ReNcell CX (cell line): ENCODE data around the genes LTV1, PLAGL1 and GRM1.

DNA sequence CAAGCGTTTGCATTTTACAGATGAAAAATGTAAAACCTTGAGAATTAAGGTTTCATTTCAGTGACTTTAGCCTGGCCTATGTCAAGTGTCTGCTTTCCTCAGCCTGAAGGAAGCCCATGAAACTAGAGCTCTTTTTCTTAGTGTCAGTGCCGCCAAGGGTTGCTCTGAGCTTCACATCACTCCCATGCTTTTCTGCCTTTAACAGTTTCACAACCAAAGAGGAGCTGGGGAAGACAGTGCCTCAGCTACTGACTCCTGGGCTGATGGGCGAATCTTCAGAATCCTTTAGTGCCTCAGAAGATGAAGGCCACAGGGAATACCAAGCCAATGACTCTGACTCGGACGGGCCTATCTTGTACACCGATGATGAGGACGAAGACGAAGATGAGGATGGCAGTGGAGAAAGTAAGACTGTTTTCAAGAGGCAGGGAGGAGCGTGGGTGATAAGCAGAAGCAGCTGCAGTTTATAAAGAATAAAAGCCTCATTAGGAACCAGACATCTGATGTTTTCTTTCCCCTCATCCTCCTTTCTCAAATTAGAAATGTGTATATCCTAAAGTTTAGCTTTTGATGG is 71.0 kb upstream of the LTV1 start:
- PRO-cap, result no peak

DNA sequence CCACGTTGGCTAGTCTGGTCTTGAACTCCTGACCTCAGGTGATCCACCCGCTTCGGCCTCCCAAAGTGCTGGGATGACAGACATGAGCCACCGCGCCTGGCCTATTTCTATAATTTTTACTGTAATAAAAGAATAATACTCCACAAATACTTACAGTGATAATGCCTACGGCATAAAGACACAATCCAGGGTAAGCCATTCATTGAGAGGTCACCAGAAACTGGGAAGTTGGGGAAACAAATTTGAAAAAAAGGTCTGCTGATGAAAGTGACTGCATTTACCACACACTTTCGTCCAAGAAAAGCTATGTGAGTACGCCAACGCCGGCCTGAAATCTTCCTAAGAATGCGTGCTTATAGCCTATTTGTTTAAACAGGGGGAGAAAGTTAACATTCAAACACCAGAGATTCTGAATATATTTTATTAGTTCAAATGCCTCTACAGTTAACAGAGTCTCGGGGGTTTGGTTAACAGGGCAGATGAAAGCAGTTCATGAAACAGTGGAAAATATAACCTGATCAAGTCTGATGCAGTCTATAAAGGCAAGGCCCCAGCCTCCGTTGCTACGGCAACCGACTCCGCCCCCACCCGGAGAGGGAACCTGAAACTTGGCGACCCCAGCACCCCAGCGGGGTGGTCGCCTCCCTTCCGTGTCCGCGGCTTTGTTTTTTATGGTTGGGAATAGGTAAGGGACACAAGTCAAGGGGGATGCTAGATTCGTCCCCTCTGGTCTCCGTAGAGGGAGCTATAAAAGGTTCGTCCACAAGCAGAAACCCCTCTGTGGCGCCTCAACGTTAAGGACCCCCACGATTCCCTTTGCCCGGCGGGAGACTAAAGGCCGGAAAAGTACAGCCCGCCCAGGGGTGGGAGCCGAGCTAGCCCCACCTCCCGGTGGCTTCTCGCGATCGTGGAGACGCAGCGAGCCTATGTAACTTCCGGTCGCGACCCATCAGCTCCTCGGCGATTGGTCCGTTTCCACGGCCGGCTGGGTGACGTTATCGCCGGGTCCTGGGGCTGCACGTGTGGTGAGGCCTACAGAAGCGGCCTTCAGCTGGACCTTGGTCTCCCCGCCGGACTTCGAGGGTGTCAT is at the start of gene LTV1:
Gene LTV1 (plus strand): TSS at position 990 of the 1,090 bp plus-strand sequence.
- PRO-cap, result bidirectional peak, plus-strand start at position 604 of the sequence, minus-strand start at position 505 of the sequence; bidirectional peak, plus-strand start at position 998 of the sequence, minus-strand start at position 842 of the sequence

GRCh38 chr6:143844019-143844431 is 887 bp downstream of the LTV1 start:
- PRO-cap, result no peak

DNA sequence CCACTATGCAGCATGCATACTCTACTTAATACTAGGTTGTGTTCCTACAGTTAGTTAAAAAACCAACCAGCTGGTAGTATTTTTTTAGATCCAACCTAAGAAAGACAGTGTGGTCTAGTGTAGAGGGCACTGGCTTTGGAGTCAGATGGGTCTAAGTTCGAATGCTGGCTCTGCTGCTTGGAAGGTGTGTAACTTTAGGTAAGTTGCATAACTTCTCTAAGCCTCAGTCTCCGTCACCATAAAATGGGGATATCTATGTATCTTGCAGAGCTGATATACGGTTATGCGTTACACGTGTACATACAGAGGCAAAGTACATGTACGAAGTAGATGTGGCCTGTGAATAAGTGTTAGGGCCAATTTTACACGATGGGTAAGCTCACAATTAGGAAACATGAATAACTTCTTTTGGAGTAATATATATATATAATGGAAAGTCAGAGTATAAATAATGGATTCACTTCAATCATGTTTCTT is 41.1 kb downstream of the PLAGL1 start:
- PRO-cap, result no peak

- PRO-cap, result bidirectional peak, plus-strand start at chr6:144008400, minus-strand start at chr6:144008250
These were observed at the start of gene PLAGL1 for GRCh38 chr6:144007743-144008880. Gene PLAGL1 (minus strand): TSS chr6:144008259.

- PRO-cap, result no peak
These were observed 30.9 kb downstream of the SF3B5 start for GRCh38 chr6:144064391-144064864.

DNA sequence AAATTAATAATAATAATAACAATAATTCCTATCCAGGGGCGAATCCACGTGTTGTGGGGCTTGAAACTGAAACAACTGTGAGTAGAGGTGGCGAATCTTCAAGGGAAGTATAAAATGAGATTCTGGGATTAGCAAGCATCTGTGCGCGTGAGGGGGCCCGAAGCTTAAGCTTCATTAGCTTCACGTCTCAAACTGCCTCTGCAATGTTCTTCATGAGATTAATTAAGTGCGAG is 30.6 kb downstream of the SF3B5 start:
- PRO-cap, result no peak

DNA sequence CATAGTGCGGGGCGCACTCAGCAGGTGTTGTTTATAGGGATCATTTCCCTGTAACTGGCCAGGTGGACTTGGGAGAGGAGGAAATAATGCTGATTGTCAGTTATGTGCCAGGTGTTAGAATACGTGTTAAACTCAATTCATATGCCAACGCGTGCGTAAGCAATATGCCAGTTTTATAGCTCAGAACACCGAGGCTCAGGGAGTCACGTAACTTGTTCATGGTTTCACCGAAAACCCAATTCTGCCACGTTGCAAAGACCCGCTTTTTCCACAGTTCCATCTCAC is 30.3 kb downstream of the SF3B5 start:
- PRO-cap, result no peak

DNA sequence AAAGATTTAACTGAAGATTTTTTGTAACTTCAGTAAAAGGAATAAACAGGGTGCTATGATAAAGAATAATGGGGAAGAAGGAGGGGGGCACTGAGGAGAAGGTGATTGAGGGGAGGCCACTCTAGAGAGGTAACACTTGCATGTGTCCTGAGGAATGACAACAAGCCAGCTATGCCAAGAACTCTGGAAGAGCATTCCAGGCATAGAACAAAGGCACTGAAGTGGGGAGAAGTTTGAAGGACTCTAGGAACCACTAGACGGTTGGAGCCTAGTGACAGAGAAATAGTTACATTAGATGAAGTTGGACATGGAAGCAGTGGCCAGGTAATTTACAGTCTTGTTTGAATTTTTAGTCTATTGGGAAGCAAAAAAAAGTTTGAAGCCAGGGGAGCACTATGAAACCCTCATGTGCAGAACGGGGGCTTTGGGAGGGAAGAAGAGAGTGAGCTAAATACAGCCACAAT is 10.9 kb upstream of the SF3B5 start:
- PRO-cap, result no peak

- PRO-cap, result no peak
These were observed 1.6 kb downstream of the STX11 start for GRCh38 chr6:144151682-144152501.

- PRO-cap, result no peak
These were observed 30.3 kb downstream of the STX11 start for GRCh38 chr6:144180665-144180891.

DNA sequence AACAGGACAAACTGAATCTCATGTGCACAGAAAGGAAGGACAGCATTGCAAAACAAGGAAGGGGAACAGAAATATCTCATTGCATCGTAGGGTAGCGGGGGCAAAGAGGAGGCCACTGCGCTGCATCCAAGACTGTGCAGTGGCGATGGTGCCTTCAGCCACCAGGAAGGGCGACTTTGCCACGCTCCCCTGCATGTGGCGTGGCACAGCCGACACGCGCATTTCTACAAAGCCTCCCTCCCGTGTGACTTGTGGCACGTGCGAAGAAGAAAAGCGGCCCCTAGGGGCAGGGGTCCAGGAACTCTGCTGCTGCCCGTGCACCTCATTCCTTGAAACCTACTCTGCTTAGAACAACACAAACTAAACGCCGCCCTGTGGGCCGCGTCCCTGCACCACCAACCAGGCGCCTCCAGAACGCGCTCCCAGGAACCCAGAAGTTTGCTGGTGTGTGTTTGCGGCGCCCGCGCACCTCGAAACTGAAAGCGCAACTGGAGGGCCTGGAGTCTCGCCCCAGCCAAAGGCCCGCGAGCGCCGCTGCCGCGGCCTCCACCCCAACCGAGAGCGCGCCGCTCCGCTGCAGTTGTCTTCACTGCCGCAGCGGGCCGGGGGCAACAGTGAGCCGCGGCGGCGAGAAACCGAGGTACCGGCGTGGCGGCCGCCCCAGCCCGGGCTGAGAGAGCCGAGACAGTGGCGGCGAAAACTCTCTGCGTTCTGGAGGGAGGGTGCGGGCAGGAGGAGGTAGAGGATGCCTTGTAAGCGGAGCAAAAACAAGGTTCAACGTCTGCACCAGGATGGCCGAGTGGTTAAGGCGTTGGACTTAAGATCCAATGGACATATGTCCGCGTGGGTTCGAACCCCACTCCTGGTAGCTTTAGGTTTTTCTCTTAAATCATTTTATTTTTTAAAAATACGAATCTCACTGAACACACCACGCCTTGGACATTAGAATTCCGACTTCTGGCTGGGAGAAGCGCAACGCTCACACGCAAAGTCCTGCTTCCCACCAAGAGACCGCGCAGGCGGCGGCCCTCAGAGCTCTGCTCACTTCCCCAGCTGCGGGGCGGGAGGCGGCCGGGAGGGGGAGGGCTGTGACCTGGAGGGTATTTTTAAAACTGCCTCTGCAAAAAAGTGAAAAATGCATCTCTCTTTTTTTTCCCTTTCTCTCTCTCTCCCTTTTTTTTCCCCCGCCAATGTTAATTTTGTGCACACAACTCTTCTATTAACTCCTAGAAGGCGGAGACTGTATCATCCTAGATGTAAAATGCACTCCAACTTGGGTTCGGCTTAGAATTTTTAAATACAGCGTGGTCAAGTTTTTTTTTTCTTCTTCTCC is 65.9 kb downstream of the STX11 start:
- PRO-cap, result bidirectional peak, plus-strand start at position 145 of the sequence, minus-strand start outside the sequence; bidirectional peak, plus-strand start at position 786 of the sequence, minus-strand start at position 472 of the sequence

DNA sequence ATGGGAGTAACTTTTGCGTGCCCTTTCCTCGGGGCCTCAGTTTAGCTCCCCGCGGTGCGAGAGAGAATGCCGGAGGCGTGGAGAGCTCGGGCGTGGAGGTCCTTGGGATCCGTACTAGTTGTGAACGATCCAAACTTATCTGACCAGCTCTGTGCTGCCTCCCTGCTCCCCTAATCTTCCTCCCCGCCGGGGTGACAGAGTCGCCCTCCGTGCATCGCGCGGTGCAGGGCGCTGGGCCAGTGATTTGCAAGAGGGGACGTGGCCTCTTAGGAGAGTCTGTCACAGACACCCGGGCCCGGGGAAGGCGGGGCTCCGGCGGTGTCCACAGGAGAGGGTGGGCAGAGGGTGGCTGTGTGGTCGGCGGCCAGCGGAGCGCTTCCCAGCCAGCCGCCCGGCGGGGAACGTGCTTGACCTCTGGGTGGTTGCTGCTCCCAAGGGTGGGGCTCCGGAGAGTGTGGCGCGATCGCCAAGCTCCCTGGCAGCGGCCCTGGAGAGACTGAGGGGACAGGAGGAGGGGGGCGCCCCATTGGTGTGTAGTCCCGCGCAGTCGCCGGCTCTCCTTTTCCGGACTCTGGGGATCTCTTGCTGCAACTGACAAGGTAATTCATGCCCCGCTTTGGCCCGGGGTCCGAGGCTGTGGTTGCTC is 961 bp downstream of the UTRN start:
- PRO-cap, result bidirectional peak, plus-strand start at position 358 of the sequence, minus-strand start at position 176 of the sequence; unidirectional peak, minus-strand start at position 493 of the sequence

GRCh38 chr6:144286619-144287342 is 1.6 kb downstream of the UTRN start:
- PRO-cap, result bidirectional peak, plus-strand start at chr6:144286957, minus-strand start at chr6:144286947; unidirectional peak, minus-strand start at chr6:144287054

GRCh38 chr6:144298209-144298713 is 13.1 kb downstream of the UTRN start:
- PRO-cap, result no peak

DNA sequence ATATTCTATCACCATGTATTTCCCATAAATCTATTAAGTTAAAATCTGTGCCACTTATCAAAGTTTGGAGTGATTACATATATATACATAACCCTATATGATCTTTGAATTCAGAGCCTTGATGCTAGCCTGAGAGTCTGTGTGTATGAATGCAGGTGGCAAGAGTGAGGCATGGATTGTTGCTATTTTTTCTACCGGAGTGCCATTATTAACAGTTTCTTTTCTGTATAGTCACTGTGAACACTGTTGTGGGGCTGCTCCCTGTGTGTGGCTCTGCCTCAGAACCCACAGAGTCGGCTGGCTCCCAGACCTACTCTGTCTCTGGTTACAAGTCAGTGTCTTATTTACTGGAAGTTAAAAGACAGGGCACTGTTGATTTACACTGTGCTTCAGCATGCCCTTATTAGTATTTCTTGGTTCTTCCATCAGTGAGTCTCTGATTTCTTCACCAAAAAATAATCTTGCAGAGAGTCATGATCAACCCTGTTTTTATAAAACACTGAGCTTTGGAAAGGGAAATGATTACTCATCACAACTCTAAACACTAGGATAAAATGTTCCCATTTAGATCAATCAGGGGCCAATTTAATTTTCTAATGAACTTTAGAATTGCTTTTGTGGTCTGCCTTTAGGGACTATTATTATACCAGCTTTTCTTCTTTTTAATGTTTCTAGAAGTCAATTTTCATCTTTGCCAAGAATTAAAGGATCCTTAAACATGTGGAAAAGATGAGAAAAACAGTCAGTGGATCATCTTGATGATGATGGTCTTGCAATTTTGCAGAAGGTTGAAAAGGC is 92.5 kb downstream of the UTRN start:
- PRO-cap, result no peak

- PRO-cap, result no peak
These were observed 275.0 kb downstream of the UTRN start for GRCh38 chr6:144560016-144560557.

DNA sequence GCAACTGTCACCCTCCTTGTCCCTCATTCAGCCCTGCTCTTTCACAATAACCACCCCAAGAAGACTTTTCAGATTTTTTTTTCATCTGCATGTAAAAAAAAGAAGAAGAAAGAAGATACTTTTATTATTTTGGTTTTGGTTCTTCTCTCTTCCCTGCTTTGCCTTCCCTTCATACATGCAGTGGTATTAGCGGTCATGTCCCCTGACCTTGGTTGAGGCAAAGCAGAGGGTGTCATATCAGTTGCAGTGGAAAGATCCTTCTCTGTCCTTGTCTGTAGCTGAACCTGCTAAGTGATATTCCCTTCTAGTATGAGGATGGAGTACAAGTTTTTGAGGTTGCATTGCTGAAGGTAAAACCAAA is 345.7 kb downstream of the UTRN start:
- PRO-cap, result no peak

- PRO-cap, result no peak
These were observed at the start of gene GRM1 for GRCh38 chr6:146028743-146029409. Gene GRM1 (plus strand): TSS chr6:146029062.

DNA sequence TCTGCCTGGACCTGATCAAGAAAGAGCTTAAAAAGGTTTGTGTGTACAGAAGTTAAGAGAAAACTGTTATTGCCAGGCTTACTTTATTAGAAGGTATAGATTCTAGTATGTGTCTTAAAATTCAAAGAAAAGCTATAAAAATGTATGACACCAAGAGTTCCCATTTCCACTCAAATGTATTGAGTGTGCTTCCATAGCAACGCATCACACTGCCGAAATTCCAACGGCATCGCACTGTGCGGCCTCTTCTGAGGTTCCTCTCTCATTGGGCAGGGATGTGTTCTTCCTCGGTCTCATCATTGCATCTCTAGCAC is 171.4 kb downstream of the ADGB start:
- PRO-cap, result no peak